Lower leg skin (tissue), 2 donors: ENCODE data around the gene CLIC4.

DNA sequence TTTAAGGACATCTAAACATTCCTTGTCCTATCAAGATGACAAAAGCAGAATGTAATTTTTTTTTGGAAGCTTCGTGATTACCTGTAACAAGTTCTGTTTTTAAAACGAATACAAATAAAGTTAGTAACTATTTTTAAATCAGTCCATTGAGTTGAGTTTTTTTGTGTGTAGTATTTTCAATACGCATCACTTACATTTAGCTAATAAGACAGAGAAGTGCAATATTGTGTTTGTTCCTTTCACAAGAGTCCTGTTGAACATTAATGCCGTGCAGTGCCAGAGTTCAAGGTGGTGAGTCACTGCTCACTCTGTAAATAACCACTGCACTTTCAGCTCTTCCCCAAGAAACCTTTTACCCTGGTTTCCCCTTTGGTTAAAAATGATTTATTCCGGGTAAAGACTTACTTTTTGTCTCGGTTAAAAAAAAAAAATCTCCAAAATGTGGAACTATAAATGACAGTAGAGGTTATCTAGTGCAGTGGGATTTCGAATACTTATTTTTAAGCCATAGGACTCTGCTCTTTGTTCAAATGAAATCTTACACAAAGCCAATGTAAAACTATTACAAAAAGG, 14.9 kb upstream of the NCMAP start:
- PRO-cap: no peak
- RAMPAGE, long total RNA, 2 experiments: no peak in any of the 2 experiments

DNA sequence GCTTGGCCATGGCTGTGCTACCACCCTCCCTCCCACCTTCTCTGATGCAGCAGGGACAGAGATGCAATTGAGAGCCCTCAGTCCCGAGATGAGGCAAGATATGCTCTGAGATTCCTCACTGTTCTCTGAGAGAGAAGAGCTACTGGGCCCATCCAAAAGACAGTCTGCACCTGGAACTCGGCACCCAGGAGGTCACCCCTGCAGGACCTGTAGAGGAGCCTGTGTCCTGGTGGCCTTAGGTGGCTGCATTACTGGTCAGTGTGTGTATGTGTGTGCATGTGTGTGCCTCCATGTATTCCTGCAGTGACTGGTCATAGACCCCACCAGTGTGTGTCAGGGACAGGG, 33.5 kb downstream of the NCMAP start:
- PRO-cap: no peak
- RAMPAGE, long total RNA, 2 experiments: no peak in any of the 2 experiments

DNA sequence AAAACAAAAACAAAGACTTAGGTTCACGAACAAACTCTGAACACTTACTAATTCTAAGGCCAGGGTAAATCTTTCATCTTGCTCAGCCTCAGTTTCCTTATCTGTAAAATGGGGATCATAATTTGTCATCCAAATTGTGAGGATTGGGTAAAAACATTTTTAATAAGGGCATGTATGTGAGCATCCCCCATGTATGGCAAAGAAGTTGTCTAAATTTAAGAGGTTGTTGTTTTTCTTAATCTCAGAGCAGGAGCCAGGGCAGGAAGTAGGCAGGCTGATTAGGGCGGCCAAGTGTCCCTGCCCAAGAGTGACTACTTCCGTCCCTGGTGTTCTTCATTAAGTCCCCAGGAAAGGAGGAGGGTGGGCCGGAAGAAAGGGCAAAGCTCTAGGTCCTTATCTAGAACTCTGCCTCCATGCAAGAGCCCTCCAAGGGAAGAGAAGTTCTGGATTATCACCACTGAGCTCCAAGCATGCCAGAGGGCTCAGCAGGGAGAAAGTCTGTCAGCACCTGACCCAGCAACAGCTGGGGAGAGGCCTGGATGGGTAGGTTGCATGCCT, 49.9 kb upstream of the CLIC4 start:
- PRO-cap: no peak
- RAMPAGE, long total RNA, 2 experiments: no peak in any of the 2 experiments

DNA sequence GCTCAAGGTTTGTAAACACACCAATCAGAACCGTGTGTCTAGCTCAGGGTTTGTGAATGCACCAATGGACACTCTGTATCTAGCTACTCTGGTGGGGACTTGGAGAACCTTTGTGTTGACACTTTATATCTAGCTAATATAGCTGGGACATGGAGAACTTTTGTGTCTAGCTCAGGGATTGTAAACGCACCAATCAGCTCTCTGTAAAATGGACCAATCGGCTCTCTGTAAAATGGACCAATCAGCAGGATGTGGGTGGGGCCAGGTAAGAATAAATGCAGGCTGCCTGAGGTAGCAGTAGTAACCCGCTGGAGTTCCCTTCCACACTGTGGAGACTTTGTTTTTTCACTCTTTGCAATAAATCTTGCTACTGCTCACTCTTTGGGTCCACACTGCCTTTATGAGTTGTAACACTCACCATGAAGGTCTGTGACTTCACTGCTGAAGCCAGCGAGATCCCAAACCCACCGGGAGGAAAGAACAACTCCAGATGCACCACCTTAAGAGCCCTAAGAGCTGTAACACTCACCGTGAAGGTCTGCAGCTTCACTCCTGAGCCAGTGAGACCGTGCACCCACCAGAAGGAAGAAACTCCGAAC, 23.1 kb upstream of the CLIC4 start:
- PRO-cap: no peak
- RAMPAGE, long total RNA, 2 experiments: no peak in any of the 2 experiments

DNA sequence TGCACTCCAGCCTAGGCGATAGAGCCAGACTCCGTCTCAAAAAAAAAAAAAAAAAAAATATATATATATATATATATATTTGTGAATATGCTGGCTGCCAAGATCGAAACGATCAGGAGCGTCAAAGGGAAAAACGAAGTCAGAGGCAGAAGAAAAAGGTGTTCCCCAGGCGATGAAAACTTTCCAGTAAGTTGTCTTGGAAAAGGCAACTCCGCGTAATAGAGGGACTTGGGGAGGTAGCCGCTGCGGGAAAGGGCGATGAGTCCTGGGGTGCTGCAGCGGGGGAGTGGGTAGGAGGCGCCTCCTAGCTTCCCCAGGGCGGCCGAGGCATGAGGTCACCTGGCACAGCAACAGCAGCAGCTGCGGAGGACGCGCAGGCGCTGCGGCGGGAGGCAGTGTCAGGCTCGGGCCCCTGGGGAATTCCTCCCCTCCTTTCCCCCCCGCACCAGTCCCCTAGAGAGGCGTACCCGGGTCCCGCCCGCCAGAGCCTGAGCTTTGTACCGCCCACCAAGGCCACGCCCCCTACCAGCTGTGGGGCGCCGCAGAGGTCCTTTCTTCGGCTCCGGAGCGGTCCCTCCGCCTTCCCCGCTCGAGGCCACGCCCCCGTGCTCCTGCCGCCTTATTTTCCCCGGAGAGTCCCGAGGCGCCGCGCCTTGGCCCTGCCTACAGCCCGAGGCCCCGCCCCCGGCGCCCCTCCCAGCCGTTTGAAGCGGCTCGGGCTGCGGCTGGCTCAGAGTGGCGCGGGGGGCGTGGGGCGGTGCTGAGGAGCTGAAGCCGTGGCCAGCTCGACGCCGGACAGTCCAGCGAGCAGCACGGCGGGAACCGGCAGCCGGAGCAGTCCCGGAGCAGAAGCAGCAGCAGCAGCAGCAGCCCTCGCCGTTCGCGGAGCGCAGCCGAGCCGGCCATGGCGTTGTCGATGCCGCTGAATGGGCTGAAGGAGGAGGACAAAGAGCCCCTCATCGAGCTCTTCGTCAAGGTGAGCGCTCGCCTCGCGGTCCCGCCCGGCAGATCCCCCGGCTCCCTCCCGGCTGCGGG, at the start of gene CLIC4:
TSS of gene CLIC4 (plus strand) at position 798 of the 1,035 bp plus-strand sequence.
- PRO-cap: bidirectional peak, plus-strand start at position 736 of the sequence, minus-strand start at position 288 of the sequence
- RAMPAGE, long total RNA, 2 experiments: start-site peak on the plus strand in 2 of 2 experiments, centred at positions 747 to 762 of the sequence, 500 to 525 reads per replicate

DNA sequence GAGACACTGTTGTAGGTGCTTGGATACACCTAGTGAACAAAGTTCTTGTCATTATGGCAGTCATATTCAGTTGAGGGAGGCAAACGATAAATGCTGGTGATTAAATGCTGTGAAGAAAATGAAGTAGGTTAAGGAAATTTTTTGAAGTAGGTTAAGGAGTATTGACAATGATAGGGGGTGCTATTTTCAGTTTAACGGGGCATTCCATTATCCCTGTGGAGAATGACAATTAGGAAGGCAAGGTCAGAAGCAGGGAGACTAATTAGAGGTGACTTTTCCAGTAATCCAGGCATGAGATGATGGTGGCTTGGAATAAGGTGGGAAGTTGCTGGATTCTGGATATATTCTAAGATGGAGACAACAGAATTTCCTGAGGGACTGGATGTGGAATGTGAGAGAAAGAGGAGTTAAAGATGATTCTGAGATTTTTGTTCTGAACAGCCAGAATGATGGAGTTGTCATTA, 15.5 kb downstream of the CLIC4 start:
- PRO-cap: no peak
- RAMPAGE, long total RNA, 2 experiments: no peak in any of the 2 experiments

- PRO-cap: no peak
- RAMPAGE, long total RNA, 2 experiments: no peak in any of the 2 experiments
Observed at GRCh38 chr1:24765045-24765738, 19.9 kb downstream of the CLIC4 start.

DNA sequence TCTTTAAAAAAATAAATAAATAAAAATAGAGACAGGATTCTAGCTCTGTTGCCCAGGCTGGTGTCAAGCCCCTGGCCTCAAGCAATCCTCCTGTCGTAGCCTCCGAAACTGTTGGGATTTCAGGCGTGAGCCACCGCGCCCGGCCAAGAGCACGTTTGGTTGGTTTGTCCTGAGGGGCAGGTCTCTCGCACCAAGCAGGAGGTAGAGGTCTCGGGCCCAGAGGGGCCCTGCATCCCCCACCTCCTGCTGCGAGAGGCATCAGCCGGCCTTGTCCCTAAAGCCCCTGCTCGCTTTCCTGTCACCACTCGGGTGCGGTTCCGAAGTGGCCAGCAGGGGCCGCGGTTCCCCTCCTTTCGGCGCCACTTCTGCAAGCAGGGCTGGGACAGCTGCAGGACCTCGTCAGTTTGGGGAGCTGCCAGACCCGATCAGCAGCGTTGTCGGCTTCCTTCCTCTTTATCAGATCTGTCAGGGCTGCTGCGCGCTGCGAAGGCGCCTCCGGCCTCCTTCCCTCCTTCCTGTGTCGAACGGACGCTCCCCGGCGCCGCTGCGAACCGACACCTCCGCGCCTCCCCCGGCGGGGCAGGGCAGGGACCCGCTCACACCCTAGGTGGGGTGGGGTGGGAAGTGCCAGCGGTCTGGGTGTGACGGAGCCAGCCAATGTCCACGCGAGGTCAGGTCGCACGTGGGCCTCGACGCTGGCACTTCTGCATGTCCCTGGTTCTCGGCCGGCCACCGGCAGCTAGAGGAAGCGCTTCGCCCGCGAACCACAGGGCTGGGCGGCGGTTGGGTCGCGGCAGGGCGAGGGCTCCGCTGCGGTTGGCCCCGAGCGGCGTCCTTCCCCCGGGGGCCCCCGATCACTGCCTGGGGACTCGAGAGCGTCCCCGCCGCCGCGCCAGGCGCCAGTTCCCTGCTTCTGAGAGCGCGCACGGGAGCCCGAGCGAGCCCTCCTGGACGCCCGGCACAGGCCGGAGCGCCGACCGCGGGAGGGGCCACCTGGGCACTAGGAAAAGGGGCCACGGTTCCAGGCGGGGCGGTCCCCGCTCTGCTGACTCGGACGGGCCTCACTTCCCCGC, 82.0 kb downstream of the RUNX3 start:
- PRO-cap: unidirectional peak, plus-strand start at position 402 of the sequence; unidirectional peak, plus-strand start at position 459 of the sequence
- RAMPAGE, long total RNA, 2 experiments: no peak in any of the 2 experiments

- PRO-cap: no peak
- RAMPAGE, long total RNA, 2 experiments: no peak in any of the 2 experiments
Observed at GRCh38 chr1:24912150-24913338, 17.5 kb downstream of the RUNX3 start.

GRCh38 chr1:24964627-24965600, 34.8 kb upstream of the RUNX3 start:
- PRO-cap: unidirectional peak, minus-strand start at chr1:24965002
- RAMPAGE, long total RNA, 2 experiments: start-site peak on the minus strand in 2 of 2 experiments, at chr1:24964950-24965010 at its widest, 12 reads per replicate

DNA sequence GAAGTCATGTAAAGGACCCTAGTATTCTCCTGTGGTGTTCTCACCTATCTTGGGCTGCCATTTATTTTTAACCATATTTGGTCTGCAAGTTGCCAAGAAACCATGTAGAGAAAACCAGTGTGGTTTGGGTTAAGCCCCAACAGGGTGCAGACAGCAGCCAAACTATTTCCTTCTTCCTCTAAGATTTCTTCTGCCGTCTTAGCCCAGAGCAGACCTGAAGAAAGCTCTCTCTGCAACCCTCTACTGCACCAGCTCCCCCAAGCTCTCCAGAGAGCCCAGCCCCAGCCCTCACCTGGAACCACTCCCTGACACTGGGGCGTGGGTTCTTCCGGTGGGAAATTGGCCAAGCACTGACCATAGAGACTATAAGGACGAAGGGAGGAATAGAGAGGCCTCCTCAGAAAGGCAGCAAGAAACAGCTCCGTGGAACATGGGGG, 136.6 kb downstream of the SYF2 start:
- PRO-cap: no peak
- RAMPAGE, long total RNA, 2 experiments: no peak in any of the 2 experiments

DNA sequence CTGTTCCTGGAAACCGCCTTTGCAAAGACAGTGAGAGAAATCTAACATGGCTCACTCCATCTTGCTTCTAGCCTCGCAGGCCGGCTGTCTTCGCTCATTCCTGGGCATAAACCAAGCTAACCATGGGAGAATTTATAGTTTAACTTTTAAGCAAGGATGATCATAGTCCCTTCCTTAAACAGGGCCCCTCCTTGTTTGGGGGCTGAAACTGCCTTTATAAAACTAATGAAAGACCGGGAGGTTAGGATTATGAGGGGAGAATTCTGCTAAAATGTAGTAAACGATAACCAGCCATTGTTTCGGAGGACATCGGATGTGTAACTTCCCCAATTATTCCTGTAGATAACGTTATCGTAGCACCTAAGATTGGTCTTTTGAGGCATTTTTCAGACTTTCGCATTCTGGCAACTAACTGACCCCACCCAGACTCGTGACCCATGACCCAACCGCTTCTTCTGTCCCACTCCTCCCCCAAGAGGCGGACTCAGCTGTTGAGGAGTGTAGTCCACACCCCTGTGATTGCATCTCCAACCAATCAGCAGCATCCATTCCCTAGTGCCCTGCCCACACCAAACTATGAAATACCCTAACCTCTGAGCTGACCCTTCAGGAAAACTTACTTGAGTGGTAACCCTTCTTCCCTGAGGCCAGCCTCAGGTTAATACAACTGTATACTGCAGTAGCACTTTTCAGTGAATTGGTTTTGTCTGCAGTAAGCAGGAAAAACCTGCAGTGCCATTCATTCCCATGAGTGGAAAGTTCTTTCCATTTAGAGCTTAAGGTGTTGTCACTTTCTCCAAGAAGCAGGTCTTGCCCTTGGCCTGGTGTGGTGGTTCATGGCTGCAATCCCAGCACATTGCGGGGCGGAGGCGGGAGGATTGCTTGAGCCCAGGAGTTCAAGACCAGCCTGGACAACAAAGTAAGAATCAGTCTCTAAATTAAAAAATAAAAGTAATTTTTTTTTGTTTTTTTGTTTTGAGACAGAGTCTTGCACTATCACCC, 772 bp upstream of the SYF2 start:
- PRO-cap: unidirectional peak, minus-strand start at position 430 of the sequence
- RAMPAGE, long total RNA, 2 experiments: no peak in any of the 2 experiments

GRCh38 chr1:25244702-25245138, 2.5 kb downstream of the RSRP1 start:
- PRO-cap: no peak
- RAMPAGE, long total RNA, 2 experiments: no peak in any of the 2 experiments

GRCh38 chr1:25456261-25457206, 25.8 kb downstream of the MACO1 start:
- PRO-cap: no peak
- RAMPAGE, long total RNA, 2 experiments: start-site peak on the plus strand in 1 of 2 experiments, at chr1:25456356-25457022 at its widest, 21 reads per replicate

DNA sequence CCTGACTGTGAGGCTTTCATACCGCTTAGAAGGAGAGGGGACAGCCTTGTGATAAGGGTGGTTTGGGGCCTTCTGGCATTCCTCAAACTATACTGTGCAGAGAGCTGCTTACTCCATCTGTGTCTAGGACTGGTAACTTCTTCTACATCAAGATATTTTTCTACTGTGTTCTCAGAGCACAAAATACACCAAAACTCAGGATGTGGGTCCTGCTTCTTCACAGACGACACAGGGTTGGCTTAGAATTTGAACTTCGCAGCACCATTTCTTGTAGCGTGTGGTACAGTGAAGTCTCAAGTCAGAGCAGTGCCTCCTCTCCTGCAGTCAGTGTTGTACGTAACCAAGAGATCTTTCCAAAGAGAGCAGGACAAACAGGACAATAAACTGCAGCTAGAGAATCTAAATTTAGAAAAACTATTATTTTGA, 43.9 kb downstream of the MACO1 start:
- PRO-cap: no peak
- RAMPAGE, long total RNA, 2 experiments: no peak in any of the 2 experiments

- PRO-cap: no peak
- RAMPAGE, long total RNA, 2 experiments: no peak in any of the 2 experiments
Observed at GRCh38 chr1:25503734-25504464, 39.5 kb upstream of the LDLRAP1 start.

DNA sequence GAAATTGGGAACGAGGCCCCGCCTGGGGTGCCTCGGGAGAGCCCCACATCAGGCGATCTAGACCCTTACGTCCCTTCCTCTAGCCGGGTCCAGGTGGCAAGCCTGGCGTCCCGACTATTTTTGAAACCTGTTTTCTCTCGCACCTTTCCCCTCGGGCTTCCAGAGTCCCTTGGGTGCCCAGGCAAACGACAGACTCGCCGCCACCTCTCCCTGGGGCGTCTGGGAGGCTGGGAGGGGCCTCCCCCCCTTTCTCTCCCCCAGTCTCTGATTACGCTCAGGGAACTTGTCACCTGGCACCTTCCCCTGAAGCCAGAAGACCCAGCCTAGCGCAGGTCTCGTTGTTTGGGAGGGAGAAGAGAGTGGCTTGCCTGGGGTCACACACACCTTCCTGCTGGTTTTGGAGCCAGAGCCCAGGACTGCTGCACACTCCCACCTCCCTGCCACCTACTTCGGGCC, 974 bp downstream of the LDLRAP1 start:
- PRO-cap: no peak
- RAMPAGE, long total RNA, 2 experiments: no peak in any of the 2 experiments

- PRO-cap: no peak
- RAMPAGE, long total RNA, 2 experiments: no peak in any of the 2 experiments
Observed at GRCh38 chr1:25586114-25586571, 30.4 kb upstream of the MAN1C1 start.

- PRO-cap: no peak
- RAMPAGE, long total RNA, 2 experiments: no peak in any of the 2 experiments
Observed at GRCh38 chr1:25661979-25662543, 45.5 kb downstream of the MAN1C1 start.

- PRO-cap: no peak
- RAMPAGE, long total RNA, 2 experiments: no peak in any of the 2 experiments
Observed at GRCh38 chr1:25686084-25686854, 69.7 kb downstream of the MAN1C1 start.